ENCODE results near the gene NOTCH3.

DNA sequence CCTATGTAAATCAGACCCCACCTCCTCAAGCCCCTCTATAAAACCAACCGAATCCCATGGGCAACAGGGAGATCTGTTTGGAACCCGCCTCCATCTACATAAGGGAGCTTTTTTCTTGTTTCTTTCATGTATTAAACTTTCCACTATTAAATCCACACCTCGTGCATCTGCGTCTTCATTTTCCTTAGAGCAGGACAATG is 2.6 kb upstream of the OR7A5 start:
- RRBS, 2 experiments: no CpG with 5 or more reads among the region's 4 CpGs
CAGE:
- cytosol, long polyA minus RNA: no peak
- cytosol, long polyA plus RNA: no peak
- long polyA plus RNA: no peak
- nucleus, long polyA minus RNA: no peak
- nucleus, long polyA plus RNA: no peak

DNA sequence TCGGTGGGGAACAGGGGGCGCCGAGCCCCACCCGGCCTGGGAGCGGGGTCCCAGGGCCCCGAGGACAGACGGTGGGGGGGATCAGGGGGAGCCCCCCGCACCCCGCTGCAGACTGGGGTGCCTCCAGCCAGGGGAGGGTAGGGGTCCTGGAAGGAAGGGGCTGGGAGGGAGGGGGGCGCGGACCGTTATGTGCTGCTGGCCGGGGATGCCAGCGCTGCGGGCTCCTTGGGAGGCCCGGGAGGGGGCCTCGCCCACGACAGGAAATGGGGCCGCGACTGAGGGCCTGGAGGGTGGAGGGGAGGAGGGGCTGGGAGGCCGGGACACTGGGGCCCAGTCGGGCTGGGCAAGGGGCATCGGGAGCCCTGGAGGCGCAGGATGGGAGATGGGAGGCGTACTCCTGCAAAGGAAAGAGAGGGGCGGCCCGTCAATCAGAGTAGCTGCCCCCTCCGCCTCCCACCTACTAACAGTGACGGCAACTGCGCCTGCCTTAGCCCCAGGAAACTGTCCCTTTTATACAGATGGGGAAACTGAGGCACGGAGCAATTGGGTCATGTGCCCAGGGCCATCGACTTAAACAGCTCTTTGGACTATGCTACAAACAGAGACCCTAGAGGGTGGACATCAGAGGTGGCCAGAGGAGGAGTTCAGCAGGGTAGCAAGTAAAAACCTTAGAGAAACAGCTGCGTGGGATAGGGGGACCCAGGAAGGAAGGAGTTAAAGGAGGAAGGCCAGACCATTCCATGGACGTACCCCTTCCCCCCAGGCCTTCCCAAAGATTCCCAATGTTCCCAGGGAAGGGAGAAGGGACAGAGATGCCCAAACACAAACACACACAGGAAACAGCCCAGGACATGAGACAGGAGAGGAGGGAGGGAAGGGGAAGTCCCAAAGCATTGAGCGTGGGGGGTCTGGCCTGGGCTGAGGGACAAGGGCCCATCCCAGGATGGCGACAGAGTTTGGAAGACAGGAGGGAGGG is 620 bp downstream of the SYDE1 start:
- RRBS, 2 experiments: 1 to 2% methylated on average over 10 to 11 of the region's 36 CpGs
CAGE:
- cytosol, long polyA minus RNA: no peak
- cytosol, long polyA plus RNA: no peak
- long polyA plus RNA: no peak
- nucleus, long polyA minus RNA: no peak
- nucleus, long polyA plus RNA: no peak

- RRBS, 2 experiments: 97% methylated on average over 16 of the region's 62 CpGs
CAGE:
- cytosol, long polyA minus RNA: no peak
- cytosol, long polyA plus RNA: no peak
- long polyA plus RNA: no peak
- nucleus, long polyA minus RNA: no peak
- nucleus, long polyA plus RNA: no peak
Observed at GRCh38 chr19:15113507-15114613, 6.7 kb downstream of the SYDE1 start.

DNA sequence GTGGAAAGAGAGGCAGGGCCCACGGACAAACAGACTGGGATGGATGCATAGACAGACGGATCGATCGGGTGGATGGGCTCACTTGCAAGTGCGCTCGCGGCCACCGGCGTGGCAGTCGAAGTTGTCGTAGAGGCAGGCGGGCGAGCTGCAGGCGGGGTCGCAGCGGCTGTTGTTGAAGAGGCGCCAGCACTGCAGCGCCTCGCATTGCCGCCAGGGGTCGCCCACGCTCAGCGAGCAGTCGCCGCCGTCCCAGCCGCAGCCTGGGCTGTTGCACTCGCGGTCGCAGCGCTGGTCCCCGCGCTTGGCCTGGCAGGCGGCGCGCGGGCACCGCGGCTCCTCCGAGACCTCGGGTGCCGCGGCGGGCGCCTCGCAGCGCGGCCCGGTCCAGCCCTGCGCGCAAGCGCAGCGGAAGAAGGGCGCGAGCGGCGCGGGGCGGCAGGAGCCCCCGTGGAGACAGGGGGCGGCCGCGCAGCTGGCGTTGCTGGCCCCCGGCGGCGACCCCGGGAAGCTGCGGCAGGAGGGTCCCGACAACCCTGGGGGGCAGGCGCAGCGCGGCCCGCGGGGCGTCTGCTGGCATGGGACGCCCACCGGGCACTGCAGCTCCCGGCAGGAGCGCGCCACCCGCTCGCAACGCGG is 23.2 kb downstream of the NOTCH3 start:
- RRBS, 2 experiments: 8 to 14% methylated on average over 8 to 18 of the region's 85 CpGs
CAGE:
- cytosol, long polyA minus RNA: no peak
- cytosol, long polyA plus RNA: no peak
- long polyA plus RNA: no peak
- nucleus, long polyA minus RNA: no peak
- nucleus, long polyA plus RNA: no peak

- RRBS, 2 experiments: 5 to 7% methylated on average over 45 of the region's 84 CpGs
CAGE:
- cytosol, long polyA minus RNA: no peak
- cytosol, long polyA plus RNA: no peak
- long polyA plus RNA: no peak
- nucleus, long polyA minus RNA: no peak
- nucleus, long polyA plus RNA: no peak
Observed at GRCh38 chr19:15200692-15201673, at the start of gene NOTCH3. NOTCH3 (minus strand) TSS chr19:15200995.

- RRBS, 2 experiments: no CpG with 5 or more reads among the region's 16 CpGs
CAGE:
- cytosol, long polyA minus RNA: no peak
- cytosol, long polyA plus RNA: no peak
- long polyA plus RNA: no peak
- nucleus, long polyA minus RNA: no peak
- nucleus, long polyA plus RNA: no peak
Observed at GRCh38 chr19:15235071-15235596, 2.9 kb upstream of the EPHX3 start.

DNA sequence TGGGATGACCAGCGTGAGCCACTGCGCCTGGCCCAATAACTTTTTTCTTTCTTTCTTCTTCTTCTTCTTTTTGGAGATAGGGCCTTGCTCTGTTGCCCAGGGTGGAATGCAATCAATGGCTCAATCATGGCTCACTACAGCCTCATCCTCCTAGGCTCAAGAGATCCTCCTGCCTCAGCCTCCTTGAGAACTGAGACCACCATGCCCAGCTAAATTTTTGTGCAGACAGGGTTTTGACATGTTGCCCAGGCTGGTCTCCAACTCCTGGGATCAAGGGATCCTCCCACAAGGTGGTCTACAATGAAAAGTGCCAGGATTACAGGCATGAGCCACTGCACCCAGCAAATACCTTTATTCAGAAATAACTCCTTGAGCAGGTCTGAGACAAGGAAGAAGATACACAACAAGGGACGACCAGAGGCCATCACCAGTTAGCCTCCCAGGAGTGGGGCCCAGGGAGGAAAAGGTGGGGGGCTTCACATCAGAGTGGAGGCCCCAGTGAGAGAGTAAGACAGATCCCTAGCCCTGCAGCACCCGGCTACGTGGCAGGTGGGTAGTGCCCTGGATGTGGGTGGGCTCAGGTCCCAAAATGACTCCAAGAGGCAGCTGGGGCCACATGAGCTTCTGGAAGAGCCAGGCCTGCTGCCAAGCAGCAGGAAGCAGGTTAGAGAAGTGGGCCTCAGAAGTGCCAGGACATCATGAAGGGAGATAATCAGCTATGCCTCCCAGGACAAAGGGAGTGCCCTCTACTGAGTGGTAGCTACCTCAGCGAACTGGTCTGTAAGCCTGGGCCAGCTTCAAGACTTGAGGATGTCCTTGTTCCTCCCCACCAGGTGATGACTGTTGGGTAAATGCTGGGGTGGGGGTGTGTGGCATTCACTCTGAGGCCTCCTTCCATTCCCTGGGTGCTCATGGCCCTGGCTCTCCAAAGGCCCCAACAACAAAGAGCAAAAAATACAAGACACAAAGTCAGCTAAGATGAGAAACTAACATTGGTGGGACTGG is 26.6 kb upstream of the EPHX3 start:
- RRBS, 2 experiments: no CpG with 5 or more reads among the region's 6 CpGs
CAGE:
- cytosol, long polyA minus RNA: no peak
- cytosol, long polyA plus RNA: no peak
- long polyA plus RNA: no peak
- nucleus, long polyA minus RNA: no peak
- nucleus, long polyA plus RNA: no peak

DNA sequence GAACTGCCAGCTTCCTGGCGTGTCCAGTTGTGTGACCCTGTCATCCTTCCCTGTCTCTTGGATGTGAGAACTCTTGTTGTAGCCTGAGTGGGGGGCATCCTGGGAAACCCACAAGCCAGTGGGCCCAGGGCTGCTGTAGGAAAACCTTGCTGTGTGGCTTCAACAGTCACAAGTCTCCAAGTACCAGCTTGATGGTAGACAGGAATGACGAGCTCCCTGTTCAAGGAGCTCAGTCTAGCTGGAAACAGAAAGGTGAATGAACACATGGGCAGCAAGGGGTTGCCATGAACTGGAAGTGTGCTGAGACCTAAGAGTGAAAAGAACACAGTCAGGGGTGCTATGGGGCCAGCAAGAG is 27.3 kb upstream of the EPHX3 start:
- RRBS, 2 experiments: no CpG with 5 or more reads among the region's 2 CpGs
CAGE:
- cytosol, long polyA minus RNA: no peak
- cytosol, long polyA plus RNA: no peak
- long polyA plus RNA: no peak
- nucleus, long polyA minus RNA: no peak
- nucleus, long polyA plus RNA: no peak

- RRBS, 2 experiments: no CpG with 5 or more reads among the region's 10 CpGs
CAGE:
- cytosol, long polyA minus RNA: no peak
- cytosol, long polyA plus RNA: no peak
- long polyA plus RNA: no peak
- nucleus, long polyA minus RNA: no peak
- nucleus, long polyA plus RNA: no peak
Observed at GRCh38 chr19:15276237-15276994, 44.2 kb upstream of the EPHX3 start.

- RRBS, 2 experiments: no CpG with 5 or more reads among the region's 6 CpGs
CAGE:
- cytosol, long polyA minus RNA: no peak
- cytosol, long polyA plus RNA: no peak
- long polyA plus RNA: no peak
- nucleus, long polyA minus RNA: no peak
- nucleus, long polyA plus RNA: no peak
Observed at GRCh38 chr19:15641855-15642508, 1.3 kb downstream of the CYP4F3 start.

GRCh38 chr19:15779799-15780367 is 7.6 kb upstream of the OR10H5 start:
- RRBS, 2 experiments: no CpG with 5 or more reads among the region's 6 CpGs
CAGE:
- cytosol, long polyA minus RNA: no peak
- cytosol, long polyA plus RNA: no peak
- long polyA plus RNA: no peak
- nucleus, long polyA minus RNA: no peak
- nucleus, long polyA plus RNA: no peak

DNA sequence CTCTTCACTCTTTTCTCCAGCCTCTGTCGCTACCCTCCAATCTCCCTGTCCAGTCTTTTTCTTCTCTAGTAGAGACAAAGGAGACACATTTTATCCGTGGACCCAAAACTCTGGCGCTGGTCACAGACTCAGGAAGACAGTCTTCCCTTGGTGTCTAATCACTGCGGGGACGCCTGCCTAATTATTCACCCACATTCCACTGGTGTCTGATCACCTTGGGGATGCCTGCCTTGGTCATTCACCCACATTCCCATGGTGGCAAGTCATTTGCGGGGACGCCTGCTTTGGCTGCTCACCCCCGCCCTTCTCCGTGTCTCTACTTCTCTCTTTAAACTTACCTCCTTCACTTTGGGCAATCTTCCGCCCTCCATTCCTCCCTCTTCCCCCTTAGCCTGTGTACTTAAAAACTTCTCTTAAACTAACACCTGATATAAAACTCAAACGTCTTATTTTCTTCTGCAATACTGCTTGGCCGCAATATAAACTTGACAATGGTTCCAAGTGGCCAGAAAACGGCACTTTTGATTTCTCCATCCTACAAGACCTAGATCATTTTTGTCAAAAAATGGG is 14.0 kb upstream of the OR10H1 start:
- RRBS, 2 experiments: no CpG with 5 or more reads among the region's 13 CpGs
CAGE:
- cytosol, long polyA minus RNA: no peak
- cytosol, long polyA plus RNA: no peak
- long polyA plus RNA: no peak
- nucleus, long polyA minus RNA: no peak
- nucleus, long polyA plus RNA: no peak

DNA sequence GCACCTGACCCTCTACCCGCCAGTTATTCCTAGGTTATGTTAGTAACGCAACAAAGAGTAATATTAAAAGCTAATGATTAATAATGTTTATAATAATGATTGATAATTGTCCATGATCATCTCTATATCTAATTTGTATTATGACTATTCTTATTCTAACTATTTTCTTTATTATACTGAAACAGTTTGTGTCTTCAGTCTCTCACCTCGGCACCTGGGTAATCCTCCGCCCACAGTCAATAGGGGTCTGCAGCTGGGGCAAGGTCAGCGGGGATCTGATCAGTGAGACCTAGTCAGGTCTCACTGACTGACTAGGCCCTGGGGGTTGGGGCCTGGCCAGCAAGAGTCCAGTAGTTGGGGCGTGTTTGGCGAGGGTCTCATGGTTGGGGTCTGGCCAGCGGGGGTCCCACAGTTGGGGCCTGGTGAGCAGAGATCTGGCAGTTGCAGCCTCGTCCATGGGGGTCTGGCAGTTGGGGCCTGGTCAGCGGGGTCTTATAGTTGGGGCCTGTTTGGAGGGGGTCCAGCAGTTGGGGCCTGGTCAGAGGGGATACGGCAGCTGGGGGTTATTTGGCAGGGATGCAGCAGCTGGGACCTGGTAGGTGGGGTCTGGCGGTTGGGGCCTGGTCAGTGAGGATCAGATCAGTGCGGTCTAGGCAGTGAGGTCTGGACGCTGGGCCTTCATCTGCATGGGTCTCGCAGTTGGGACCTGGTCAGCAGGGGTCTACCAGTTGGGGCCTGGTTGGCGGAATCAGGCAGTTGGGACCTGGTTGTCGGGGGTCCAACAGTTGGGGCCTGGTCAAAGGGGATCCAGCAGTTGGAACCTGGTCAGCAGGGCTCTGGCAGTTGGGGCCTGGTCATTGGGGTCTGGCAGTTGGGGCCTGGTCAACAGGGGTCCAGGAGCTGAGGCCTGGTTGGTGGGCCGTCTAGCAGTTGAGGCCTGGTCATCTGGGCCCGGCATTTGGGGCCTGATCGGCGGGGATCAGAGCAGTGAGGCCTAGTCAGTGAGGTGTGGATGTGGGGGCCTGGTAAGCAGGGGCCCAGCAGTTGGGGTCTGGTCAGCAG is 61.2 kb upstream of the TPM4 start:
- RRBS, 2 experiments: no CpG with 5 or more reads among the region's 21 CpGs
CAGE:
- cytosol, long polyA minus RNA: no peak
- cytosol, long polyA plus RNA: no peak
- long polyA plus RNA: no peak
- nucleus, long polyA minus RNA: no peak
- nucleus, long polyA plus RNA: no peak

DNA sequence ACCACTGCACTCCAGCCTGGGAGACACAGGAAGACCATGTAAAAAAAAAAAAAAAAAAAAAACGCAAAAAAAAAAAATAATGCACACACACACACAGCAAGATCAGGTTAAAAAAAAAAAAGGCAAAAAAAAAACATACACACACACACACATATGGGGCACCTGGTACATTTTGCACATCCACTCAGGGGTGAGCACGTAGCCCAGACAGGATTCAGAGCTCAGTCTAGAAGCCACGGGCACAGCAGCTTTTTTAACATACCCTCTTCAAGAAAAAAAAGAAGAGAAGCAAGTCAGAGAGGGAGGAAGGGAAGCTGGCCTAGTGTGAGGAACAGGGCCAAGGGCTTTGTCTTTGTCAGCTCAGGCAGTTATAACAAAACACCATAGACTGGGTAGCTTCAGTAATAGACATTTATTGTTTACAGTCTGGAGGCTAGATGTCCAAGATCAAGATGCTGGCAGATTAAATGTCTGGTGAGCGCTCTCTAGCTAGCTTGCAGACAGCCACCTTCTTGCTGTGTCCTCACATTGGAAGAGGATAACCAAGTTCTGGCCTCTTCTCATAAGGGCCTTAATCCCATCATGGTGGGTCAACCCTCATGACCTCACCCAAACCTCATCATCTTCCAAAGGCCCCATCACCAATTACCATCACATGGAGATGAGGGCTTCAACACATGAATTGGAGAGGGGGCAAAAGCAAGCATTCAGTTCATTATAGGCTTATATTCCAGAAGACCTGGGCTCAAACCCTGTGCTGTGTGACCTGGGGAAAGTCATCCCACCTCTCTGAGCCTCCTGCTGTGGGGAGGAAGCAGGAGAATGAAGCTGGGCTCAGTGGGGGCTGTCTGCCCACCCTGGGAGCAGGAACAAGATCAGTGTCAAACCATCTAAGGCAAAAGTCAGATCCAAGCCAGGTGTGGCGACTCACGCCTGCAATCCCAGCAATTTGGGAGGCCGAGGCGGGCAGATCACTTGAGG is 2.1 kb upstream of the TPM4 start:
- RRBS, 2 experiments: no CpG with 5 or more reads among the region's 8 CpGs
CAGE:
- cytosol, long polyA minus RNA: no peak
- cytosol, long polyA plus RNA: no peak
- long polyA plus RNA: no peak
- nucleus, long polyA minus RNA: no peak
- nucleus, long polyA plus RNA: no peak

- RRBS, 2 experiments: no CpG with 5 or more reads among the region's 7 CpGs
CAGE:
- cytosol, long polyA minus RNA: no peak
- cytosol, long polyA plus RNA: no peak
- long polyA plus RNA: no peak
- nucleus, long polyA minus RNA: no peak
- nucleus, long polyA plus RNA: no peak
Observed at GRCh38 chr19:16078003-16078460, 1.7 kb downstream of the TPM4 start.

DNA sequence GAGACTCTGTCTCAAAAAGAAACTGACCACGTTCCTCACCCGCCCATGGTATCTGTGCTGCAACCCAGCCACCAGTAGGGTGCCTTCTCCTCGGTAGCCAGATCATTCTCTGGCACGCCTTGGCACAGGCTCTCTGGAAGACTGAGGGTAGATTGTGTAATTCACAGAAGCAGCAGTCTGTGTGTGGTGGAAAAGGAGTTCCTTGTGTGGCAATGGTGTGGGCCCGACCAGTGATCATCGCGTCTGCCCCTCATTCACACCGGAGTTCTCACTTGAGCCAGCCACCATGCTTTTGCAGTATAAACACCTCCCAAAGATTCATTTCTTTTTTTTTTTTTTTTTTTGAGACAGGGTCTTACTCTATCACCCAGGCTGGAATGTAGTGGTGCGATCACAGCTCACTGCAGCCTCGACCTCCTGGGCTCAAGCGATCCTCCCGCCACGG is 7.2 kb downstream of the TPM4 start:
- RRBS, 2 experiments: no CpG with 5 or more reads among the region's 13 CpGs
CAGE:
- cytosol, long polyA minus RNA: no peak
- cytosol, long polyA plus RNA: no peak
- long polyA plus RNA: no peak
- nucleus, long polyA minus RNA: no peak
- nucleus, long polyA plus RNA: no peak

DNA sequence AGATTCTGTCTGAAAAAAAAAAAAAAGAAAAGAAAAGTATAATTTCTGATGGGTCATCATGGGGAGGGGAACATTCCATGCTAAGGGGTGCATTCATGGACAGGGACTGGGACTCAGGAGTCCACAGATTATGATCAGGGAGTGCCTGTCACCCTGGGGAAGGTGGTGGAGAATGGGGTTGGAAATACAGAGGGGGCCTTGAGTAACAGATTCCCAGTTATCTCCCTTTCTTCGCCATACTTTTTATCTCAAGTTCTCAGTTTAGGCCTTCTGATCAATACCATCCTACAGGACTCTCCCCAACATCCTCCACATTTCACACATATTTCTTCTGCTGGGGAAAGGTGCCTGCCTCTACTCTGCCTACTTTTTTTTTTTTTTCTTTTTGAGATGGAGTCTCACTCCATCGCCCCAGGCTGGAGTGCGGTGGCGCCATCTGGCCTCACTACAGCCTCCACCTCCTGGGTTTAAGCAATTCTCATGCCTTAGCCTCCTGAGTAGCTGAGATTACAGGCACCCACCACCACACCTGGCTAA is 15.9 kb downstream of the TPM4 start:
- RRBS, 2 experiments: no CpG with 5 or more reads among the region's 4 CpGs
CAGE:
- cytosol, long polyA minus RNA: no peak
- cytosol, long polyA plus RNA: no peak
- long polyA plus RNA: no peak
- nucleus, long polyA minus RNA: no peak
- nucleus, long polyA plus RNA: no peak

- RRBS, 2 experiments: no CpG with 5 or more reads among the region's 10 CpGs
CAGE:
- cytosol, long polyA minus RNA: no peak
- cytosol, long polyA plus RNA: no peak
- long polyA plus RNA: no peak
- nucleus, long polyA minus RNA: no peak
- nucleus, long polyA plus RNA: no peak
Observed at GRCh38 chr19:16216876-16217515, 19.3 kb downstream of the AP1M1 start.

DNA sequence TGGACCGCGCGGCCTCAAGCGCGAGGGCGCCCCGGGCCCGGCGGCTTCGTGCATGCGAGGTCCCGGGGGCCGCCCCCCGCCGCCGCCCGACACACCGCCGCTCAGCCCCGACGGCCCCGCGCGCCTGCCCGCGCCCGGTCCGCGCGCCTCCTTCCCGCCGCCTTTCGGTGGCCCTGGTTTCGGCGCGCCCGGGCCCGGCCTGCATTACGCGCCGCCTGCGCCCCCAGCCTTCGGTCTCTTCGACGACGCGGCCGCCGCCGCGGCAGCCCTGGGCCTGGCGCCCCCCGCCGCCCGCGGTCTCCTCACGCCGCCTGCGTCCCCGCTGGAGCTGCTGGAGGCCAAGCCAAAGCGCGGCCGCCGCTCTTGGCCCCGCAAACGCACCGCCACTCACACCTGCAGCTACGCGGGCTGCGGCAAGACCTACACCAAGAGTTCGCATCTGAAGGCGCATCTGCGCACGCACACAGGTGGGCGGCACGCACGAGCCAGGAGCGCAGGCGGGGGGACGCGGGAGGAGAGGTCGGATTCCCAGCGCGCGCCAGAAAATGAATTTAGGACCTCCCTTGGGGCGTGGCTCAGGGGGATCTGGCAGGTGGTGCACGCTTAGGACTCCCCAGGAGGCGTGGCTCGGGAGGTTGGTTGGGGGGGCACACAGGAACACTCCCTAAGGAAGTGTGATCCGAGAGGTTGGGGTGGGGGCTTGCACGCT is 1.1 kb downstream of the KLF2 start:
- RRBS, 2 experiments: 89 to 95% methylated on average over 30 of the region's 91 CpGs
CAGE:
- cytosol, long polyA minus RNA: no peak
- cytosol, long polyA plus RNA: no peak
- long polyA plus RNA: no peak
- nucleus, long polyA minus RNA: no peak
- nucleus, long polyA plus RNA: no peak

GRCh38 chr19:16341870-16343061 is 17.6 kb downstream of the KLF2 start:
- RRBS, 2 experiments: no CpG with 5 or more reads among the region's 23 CpGs
CAGE:
- cytosol, long polyA minus RNA: no peak
- cytosol, long polyA plus RNA: no peak
- long polyA plus RNA: no peak
- nucleus, long polyA minus RNA: no peak
- nucleus, long polyA plus RNA: no peak

Measured in HepG2 (cell line).